Diencephalon (tissue), 2 donors: Measurements from ENCODE around the gene ADNP2.

DNA sequence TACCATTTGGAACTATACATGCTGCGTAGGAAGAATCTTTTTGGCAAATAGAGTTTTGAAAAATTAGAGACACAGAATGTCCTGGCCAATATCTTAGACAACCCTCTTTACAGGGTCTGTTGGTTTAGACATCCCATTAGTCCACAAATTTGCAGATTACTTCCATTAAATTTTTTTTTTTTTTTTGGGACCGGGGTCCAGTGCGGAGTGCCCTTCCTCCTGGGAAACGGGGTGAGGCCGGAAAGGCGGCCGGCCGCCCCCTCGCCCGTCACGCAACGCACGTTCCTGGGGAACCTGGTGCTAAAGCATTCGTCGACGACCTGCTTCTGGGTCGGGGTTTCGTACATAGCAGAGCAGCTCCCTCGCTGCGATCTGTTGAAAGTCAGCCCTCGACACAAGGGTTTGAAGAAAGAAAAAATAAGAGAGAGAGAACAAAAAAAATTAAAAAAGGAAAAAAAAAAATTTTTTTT, 21.5 kb upstream of the RBFA start:
- RAMPAGE, long total RNA: no peak

- RAMPAGE, long total RNA: no peak
Observed at GRCh38 chr18:80108958-80109536, at the start of gene ADNP2. ADNP2 (plus strand) TSS chr18:80109262.

- RAMPAGE, long total RNA: no peak
Observed at GRCh38 chr18:80137412-80138064, 28.5 kb downstream of the ADNP2 start.

DNA sequence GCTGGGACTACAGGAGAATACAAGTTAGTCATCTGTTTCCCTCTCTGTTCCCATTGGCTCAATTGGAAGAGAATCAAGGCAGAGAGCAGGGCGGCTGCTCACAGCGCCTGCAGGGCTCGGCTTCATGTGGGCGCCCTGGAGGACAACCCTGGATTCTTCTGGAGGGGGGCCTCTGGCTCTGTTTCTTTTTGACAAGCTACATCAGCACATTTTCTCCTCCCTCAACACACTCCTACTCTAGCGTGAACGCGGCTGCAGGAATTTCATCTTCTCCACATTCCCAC, 50.8 kb downstream of the PARD6G start:
- RAMPAGE, long total RNA: no peak

- RAMPAGE, long total RNA: no peak
Observed at GRCh38 chr18:80207666-80208118, 39.6 kb downstream of the PARD6G start.